NT2/D1 (cell line): ENCODE measurements around the genes PGAP1 and RFTN2.

DNA sequence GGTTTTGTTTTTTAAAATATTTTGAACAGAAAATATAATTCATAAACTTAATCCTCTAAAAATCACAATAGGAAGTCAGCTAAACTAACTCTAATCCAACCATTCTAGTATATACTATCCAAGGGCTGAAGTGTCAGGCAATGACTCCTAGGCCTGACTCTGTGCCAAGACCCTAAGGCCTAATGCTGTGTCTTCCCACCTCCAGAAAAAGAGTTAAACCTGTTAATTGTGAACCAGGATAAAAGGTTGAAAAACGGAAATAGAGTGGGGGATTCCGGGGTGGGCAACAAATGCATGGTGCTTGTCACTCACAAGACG is 3.3 kb downstream of the STK17B start:
- RRBS, 2 experiments: no CpG with 5 or more reads among the region's 3 CpGs

GRCh38 chr2:196169918-196171012 is 1.1 kb downstream of the STK17B start:
- RRBS, 2 experiments: no CpG with 5 or more reads among the region's 46 CpGs

- RRBS, 2 experiments: no CpG with 5 or more reads among the region's 10 CpGs
Observed at GRCh38 chr2:196239632-196240650, 68.6 kb upstream of the STK17B start.

DNA sequence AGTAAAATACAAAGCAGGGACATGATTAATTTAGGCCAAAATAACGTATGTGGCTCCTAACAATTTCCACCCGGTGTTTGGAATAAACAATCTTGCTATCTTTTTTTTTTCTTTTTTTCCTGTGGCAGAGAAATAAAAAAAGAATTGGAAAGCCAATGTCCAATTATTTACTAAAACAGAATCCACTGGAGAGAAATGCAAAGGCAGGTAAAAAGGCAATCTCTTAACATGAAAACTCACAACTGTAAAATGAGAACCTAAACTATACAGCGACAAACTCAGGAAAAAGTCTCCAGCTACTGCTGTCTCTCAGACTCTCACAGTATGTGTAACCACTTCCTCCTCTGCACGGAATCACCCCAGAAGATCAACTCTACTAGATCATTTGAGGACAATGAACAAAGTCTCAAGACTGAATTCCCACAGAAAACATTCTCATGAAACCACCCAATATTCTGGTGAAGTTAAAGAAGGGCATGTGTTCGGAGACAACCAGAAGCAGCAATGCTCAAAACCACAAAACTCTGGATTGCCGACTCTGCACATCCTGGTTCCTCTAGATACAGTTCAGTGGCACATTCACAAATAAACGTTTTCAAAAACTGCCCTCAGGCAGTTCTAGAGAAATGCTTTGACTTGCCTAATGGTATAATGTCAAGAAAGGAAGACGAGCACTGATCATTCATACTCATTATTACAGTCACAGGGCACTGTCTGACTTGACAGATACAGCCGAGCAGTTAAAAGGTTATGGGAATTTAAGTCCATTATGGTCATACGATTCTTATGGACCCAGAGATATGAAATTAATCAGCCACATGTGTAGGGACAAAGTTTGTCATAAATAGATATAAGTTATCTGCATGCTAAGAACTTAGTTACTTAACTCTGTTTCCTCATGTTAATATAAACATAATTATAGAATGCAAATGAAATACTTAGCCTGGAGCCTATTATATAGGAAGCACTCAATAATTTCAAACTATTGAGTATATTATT is 91.8 kb upstream of the STK17B start:
- RRBS, 2 experiments: no CpG with 5 or more reads among the region's 10 CpGs

- RRBS, 2 experiments: no CpG with 5 or more reads among the region's 2 CpGs
Observed at GRCh38 chr2:196365195-196365659, 193.8 kb upstream of the STK17B start.

- RRBS, 2 experiments: no CpG with 5 or more reads among the region's 4 CpGs
Observed at GRCh38 chr2:196641395-196641775, 1.9 kb downstream of the CCDC150 start.

DNA sequence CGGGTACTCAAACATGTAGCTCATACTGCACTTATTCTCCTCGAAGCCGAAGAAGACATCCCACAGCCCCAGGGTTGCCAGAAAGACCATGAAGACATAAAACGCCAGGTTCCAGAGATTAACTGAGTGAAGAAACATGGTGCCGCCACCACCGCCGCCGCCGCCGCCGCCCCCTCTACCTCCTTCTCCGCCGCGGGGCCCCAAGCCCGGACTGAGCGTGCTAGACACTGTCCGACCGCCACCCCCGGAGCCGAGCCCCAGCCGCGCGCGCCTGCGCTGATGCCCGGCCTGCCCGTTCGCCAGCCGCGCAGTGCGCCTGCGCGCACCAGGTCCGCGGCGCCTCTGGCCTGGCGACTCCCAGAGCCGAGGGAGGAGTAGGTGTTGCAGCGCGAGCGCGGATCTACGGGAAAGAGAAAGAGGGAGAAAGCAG is at the start of gene PGAP1:
PGAP1 (minus strand) TSS at position 229 of the 430 bp plus-strand sequence.
- RRBS, 2 experiments: under 1 to 1% methylated on average over 8 to 12 of the region's 43 CpGs

GRCh38 chr2:196959948-196960407 is 33.5 kb upstream of the PGAP1 start:
- RRBS, 2 experiments: no CpG with 5 or more reads among the region's 3 CpGs

DNA sequence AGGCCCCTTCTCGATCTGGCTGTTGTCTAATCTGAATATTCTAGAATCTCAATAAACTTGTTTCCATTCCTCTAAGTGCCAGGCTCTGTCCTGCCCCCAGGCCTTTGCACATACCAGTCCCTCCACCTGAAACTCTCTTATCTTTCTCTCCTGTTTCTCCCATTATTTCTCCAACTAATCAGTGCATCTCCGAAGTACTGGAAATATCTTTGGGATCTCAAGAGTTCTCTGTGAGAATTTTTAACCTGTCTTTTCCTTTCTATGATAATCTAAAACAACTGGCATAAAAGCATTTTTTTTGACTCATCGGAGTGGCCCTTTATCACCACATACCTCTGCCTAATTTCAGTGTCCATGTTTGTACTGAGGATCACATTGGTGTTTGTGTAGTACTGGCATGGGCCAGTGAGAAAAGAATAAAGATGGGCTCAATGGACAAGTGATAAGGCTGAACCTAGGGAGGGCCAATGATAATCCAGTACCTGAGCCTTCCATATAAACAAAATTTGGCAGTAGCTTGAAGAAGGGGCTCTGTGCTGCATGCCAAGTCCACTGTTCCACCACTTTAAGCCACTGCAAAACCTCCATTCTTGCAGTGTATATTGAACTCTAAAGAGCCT is 168.5 kb upstream of the PGAP1 start:
- RRBS, 2 experiments: no CpG with 5 or more reads among the region's 3 CpGs

- RRBS, 2 experiments: no CpG with 5 or more reads among the region's 11 CpGs
Observed at GRCh38 chr2:197097374-197098576, 171.3 kb upstream of the PGAP1 start.

GRCh38 chr2:197145517-197146003 is 165.0 kb downstream of the ANKRD44 start:
- RRBS, 2 experiments: no CpG with 5 or more reads among the region's 4 CpGs

DNA sequence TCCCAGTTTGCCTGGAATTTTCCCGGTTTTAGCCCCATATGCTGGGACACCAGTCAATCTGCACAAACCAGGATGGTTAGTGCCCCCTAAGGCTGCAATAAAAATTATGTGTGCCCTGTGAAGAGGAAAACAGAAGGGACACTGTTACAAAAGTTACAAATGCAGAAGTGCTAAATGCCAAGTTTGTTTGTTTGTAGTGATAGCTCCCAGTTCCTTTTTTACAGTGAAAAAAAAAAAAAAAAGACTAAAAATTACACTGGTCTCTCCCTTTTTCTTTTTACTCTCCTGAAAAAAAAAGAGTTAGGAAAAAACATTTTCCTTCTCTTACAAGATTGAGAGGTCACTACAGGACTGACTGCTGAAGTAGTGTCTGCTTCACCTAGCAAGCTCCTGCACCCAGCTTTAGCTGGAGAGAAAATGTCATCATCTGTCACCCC is 3.2 kb downstream of the ANKRD44 start:
- RRBS, 2 experiments: no CpG with 5 or more reads among the region's 1 CpG

DNA sequence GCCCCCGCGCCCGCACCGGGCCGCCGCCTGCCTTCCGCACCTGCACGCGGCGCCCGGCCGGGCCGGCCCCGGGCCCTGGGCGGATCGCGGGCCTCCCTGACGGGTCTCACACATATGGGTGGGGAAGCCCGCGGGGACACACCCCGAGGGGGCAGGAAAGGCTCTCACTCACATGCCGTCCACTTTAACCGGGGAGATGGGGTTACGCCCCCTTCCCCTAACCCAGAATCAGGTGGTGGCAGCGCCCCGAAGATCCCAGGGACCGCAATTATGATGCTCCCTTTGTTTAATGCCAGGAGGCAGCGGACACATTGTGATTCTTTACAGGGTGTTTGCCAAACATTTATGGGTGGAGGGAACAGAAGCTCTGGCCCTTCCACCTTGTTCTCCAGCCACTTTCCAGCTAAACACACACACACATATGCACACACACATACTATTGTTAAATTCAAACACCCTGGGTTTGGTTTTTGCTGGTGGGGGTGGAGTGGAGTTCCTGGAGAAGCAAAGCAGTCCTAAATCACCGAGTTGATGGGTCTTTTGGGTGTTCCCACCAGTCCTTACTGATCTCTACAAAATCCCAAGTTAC is 467 bp upstream of the ANKRD44 start:
- RRBS, 2 experiments: 1 to 2% methylated on average over 8 to 15 of the region's 29 CpGs

- RRBS, 2 experiments: no CpG with 5 or more reads among the region's 4 CpGs
Observed at GRCh38 chr2:197328555-197328891, 17.9 kb upstream of the ANKRD44 start.

- RRBS, 2 experiments: no CpG with 5 or more reads among the region's 13 CpGs
Observed at GRCh38 chr2:197435730-197436456, 1.1 kb upstream of the SF3B1 start.

GRCh38 chr2:197442765-197443285 is 8.0 kb upstream of the SF3B1 start:
- RRBS, 2 experiments: no CpG with 5 or more reads among the region's 5 CpGs

GRCh38 chr2:197488635-197489547 is 10.7 kb downstream of the HSPD1 start:
- RRBS, 2 experiments: no CpG with 5 or more reads among the region's 14 CpGs

GRCh38 chr2:197504105-197504939 is 4.1 kb downstream of the HSPE1 start:
- RRBS, 2 experiments: no CpG with 5 or more reads among the region's 9 CpGs

DNA sequence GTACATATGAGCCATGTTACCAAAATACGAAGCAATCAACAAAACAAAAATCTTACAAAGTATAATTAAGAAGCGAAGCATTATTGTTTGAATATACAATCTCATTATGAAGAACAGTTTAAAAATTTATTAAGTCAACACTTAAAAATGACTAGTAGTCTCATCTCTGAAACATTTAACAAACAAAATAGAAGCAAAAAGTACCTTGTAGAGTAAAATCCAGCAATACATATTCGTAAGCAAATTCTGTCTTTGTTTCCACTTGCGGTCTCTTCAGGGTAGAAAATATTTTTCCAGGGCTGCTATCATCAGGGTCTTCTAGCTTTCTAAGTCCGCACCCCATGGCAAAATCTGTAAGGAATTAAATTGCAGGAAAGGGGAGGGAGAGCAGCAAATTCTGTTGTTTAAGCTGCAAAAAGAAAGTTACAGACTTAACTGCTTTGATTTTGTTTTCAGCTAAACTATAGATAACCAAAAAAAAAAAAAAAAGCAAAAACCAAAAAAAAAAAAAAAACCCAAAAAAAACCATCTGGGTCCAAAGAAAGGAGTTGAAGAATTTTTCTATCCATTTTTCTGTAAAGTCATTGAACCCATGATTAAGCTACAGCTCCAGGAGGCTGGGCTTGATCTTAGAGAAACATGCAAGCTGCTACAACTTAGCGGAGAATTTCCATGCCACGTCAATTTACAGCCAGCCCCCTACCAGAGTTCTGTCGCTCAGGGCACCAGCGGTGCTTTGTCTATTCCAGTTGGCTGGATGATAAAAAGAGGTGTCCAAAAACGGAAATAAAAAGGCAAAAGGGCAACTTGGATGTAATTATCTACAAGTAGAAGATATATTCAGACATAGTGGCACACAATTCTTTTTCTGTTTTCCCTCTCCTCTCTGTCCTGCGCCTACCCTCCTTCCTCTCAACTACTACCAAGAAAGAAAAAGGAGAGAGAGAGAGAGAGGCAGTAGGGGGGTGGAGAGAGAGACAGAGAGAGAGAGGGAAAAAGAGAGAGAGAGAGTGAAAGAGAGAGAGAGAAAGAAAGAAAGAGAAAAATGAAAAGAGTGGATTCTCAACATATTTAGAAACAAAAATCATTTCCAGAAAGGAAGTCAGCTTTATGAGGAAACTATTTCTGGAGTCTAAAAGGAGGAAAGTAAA is at the start of gene RFTN2:
RFTN2 (minus strand) TSS at position 472 of the 1,151 bp plus-strand sequence.
- RRBS, 2 experiments: no CpG with 5 or more reads among the region's 11 CpGs

GRCh38 chr2:197707469-197707921 is 2.3 kb downstream of the MARS2 start:
- RRBS, 2 experiments: no CpG with 5 or more reads among the region's 3 CpGs